ENCODE measurements around a stretch of chr17.

DNA sequence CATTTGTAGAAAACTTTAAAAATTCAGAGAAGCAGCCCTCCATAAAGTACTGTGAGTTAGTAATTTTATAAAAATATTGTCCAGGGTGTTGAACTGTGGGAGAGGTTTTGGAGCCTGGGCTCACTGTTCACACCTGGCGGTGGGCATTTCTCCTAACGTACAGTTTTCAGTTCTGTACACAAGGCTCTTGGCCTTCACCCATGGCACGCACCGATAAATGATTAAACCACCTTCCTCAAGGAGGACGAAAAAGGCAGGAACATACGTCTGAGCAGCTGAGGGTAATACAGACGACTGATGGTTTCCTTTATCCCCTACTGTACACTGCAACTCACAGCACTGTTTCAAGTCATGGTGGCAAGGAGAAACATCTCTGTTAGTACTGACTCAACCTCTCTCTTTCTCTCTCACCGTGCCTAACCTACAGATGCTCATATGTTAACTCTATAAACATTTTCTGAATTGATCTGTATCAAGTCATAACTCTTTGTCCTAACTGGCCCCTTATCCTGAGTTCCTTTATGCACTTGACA, 1.5 kb upstream of the ST6GALNAC1 start:
- PRO-cap: bidirectional peak, plus-strand start at position 310 of the sequence, minus-strand start at position 161 of the sequence

- PRO-cap: no peak
Measured at GRCh38 chr17:76721811-76722574, 4.4 kb downstream of the JMJD6 start.

GRCh38 chr17:77099849-77100425, 40.8 kb upstream of the SEC14L1 start:
- PRO-cap: bidirectional peak, plus-strand start at chr17:77100099, minus-strand start at chr17:77100149; unidirectional peak, minus-strand start at chr17:77100222; unidirectional peak, minus-strand start at chr17:77100237

GRCh38 chr17:77142602-77143702, 2.2 kb downstream of the SEC14L1 start:
- PRO-cap: no peak

DNA sequence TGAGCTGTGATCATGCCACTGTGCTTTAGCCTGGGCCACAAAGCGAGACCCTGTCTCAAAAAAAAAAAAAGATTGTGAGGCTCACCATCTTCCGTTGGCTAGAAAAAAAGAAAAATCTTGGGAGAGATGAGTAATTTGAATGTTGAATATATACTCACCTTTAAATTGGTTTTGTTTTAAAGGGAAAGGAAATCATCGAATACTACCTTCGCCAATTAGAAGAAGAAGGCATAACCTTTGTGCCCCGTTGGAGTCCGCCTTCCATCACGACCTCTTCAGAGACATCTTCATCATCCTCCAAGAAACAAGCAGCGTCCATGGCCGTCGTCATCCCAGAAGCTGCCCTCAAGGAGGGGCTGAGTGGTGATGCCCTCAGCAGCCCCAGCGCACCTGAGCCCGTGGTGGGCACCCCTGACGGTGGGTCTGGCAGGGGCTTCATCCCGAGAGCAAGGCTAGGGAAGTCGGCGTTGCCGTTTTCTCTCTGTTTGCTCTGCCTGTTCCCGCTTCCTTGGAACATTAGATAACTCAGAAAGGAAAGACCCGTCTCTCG, 53.8 kb downstream of the SEC14L1 start:
- PRO-cap: no peak

DNA sequence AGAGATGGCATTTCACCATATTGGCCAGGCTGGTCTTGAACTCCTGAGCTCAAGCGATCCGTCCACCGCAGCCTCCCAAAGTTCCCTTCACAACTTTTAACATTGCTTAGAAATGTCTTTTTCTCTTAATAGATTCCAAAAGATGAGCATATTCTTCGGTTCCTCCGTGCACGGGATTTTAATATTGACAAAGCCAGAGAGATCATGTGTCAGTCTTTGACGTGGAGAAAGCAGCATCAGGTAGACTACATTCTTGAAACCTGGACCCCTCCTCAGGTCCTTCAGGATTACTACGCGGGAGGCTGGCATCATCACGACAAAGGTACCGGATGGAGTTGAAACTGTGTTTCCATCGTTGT, 59.6 kb downstream of the SEC14L1 start:
- PRO-cap: no peak

DNA sequence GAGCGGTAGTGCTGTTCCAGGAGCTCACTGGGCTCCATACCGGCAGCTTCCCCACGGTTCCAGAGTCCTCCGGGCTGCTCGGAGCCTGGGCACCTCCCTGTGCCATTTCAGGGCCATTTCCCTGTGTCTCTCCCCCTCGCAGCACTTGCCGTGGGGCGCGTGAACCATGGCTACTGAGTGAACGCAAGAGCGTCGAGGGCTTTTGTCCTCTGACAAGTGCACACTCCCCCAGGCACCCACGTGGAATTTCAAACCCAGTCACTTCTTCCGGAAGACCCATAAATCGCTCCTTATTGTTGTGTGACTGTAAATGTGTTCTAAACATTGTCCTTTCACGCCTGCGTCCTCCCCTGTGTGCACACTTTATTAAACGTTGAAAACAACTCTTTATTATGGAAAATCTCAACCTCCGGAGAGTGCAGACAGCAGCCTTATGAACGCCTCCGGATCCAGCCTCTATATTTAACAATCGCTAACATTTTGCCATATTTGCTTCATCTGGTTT, 38.8 kb upstream of the SEPTIN9 start:
- PRO-cap: no peak

GRCh38 chr17:77288704-77289282, 7.5 kb downstream of the SEPTIN9 start:
- PRO-cap: unidirectional peak, minus-strand start at chr17:77288858

GRCh38 chr17:77352440-77352904, 71.2 kb downstream of the SEPTIN9 start:
- PRO-cap: no peak

DNA sequence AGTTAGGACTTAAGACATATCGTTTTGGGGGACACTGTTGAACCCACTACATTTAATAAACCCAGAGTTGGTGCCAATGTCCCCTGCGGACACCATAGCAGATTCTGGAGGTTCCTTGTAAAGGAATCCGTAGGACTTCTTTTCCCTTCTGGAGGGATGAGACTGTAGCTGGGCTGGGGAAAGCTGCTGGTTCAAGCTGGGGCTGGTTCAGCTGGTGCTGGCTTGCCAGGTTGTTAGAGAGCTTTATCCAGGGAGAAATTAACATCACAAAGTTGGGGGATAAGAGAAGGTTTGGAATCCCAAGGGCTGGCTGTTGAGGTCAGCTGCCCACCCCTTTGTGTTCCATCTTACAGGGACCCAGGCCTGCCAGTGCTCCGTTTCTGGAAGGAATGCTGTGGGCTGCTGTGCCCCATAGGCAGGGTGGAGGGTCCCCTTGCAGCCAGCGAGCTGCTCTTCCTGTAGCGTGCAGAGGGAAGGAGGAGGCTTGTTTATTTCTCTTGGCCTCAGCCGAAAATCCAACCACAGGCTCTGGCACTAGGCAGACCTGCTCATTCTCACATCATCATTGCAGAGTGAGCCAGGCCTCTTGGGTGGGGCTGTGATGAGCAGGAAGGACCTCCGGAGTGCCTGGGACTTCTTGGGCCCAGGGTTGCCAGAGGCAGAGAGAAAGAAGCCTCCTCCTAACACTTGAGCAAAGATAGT, 110.5 kb downstream of the SEPTIN9 start:
- PRO-cap: no peak

- PRO-cap: no peak
Measured at GRCh38 chr17:77433168-77434122, 152.1 kb downstream of the SEPTIN9 start.

- PRO-cap: unidirectional peak, plus-strand start at chr17:77450006; bidirectional peak, plus-strand start at chr17:77450187, minus-strand start at chr17:77450104
Measured at GRCh38 chr17:77449600-77450296, 168.4 kb downstream of the SEPTIN9 start.

GRCh38 chr17:77474982-77475570, 193.8 kb downstream of the SEPTIN9 start:
- PRO-cap: no peak

DNA sequence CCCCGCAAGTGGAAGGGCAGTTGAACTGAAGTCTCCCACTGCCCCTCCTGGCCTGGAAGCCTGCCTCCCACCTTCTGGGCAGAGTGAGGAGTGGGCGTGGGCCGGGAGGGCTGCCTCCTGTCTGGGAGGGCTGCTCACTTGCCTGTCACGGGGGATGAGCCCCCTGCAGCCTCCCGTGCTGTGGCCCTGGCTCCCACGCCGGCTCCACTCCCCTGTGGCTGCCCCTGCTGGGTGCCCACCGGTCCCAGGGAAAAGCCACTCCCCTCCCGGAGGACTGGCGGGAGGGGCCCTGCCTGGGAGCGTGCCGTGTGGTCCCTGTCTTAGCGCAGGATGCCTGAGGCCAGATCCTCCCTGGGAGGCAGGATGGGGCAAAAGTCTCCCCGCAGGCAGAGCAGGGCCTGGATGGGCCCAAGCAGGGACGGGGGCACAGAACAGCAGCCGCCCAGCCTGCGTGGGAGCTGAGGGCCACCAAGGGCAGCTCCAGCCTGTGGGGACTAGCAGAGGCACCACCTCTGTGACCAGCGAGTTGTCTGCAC, 199.2 kb downstream of the SEPTIN9 start:
- PRO-cap: no peak

DNA sequence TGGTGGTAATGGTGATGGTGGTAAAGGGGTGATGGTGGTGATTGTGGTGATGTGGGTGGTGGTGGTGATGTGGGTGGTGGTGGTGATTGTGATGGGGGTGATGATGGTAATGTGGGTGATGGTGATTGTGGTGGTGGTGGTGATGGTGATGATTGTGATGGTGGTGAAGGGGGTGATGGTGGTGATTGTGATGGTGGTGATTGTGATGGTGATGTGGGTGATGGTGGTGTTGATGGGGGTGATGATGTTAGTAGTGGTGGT, 203.7 kb downstream of the SEPTIN9 start:
- PRO-cap: no peak

DNA sequence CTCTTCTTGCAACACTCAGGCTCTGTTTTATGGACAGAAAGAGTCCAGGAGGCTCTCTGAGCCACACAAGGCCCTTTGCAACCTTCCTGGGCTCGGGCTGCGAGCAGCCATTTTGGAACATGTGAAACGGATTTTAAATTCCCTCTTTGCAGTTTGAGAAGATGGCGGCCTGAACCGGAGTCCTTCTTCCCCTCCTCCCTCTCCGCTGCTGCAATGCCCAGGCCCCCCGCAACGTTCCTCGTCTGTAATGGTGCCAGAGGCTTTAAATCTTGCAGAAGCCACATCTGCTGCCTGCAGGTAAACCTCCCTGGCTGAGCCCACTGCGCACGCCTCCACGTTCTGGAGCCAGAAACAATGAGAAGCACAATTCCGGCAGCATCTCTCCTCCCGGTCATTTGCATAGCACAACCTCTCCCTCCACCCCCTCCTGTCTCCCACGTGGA, 245.6 kb downstream of the SEPTIN9 start:
- PRO-cap: unidirectional peak, plus-strand start at position 159 of the sequence

DNA sequence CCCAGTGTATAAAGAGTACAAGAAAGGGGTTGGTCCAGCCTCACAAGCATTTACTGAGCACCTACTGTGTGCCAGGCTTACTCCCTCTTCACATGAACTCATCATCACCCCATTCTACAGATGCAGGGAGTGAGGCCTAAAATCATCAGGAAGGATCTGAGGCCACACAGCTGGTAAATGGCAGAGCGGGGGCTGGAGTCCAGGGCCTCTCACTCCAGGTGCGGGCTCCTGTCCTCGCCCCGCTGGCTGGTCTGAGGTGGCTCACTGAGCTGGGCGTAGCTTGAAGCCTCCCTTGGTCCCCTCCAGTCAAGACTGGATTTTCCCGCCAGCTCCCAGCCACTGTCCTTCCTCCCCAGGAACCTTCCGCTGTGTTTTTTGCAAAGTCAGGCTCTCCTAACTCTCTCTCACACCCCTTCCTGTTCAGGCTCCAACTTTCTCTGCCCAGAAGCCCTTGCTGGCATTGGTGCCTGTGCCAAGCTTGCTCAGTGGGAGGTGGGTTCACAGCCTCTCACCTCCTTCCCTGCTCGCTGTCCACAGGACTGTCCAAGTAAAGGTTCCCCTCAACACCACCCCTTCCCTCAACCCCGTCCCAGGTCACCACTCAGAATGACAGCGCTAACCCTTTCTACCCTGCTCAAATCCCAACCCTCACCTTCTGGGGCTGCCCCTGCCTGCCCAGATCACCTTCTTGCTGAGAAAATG, 319.7 kb downstream of the SEPTIN9 start:
- PRO-cap: no peak

DNA sequence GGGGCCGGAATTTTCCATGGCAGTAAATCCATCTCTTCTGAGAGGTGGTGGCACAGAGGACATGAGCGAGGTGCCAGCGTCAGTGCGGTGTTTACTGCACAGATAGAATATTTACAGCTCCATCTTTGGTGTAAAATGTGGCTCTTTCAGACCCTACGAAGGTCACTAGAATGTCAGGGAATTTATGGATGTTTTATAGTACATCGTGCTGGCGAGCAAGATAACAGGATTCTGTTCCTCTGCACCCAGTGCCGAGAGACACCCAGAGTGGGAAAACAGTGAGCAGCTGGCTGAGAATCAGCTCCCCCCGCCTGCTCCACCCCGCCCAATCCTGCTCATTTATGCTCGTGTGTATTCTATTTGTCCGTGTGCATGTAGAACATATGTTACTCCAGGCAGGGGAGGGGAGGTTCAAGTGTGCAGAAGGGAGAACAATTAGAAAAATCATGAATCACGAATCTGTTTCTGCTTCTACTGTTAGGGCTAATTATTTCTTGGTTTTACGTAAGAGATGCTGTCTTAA, 301.4 kb upstream of the TNRC6C start:
- PRO-cap: no peak

GRCh38 chr17:77735631-77736472, 222.7 kb upstream of the TNRC6C start:
- PRO-cap: no peak

DNA sequence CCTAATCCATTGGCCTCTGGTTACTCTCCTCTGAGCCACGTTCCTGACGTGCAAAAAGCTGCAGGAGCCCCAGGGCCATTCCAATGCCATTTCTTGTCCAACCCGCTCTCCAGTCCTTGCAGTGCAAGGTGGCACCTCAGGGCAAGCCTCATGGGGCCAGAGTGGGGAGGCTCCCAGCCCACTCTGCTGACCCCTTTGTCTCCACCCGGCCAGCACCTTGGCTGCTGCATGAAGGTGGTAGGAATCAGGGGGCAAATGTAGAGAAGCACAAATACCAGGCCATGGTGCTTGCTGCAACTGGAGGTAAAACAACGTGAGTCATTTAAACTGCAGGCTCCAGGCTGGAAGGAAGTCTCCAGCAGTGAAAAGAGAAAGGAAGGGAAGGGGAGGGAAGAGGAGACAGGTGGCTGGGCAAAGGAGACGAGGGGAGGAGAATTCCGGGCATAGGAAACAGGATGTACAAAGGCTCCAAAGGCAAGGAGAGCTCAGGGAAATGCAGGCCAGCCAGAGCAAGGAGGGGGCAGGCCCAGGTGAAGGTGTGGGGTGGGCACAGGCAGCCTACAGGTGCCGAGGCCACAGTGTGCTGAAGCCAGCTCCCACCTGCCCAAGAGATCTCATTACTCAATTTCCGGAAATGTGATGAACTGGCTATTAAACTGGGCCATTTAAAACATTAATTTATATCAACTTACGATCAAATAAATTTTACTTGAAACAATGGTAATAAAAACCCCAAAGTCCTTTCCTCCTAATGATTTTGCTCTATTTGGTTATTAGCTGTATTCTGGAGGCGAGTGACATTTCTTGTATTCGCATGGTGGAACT, 168.1 kb upstream of the TNRC6C start:
- PRO-cap: no peak

All from left colon (tissue), 1 donor.